ENCODE data around the gene MAD2L1BP.

DNA sequence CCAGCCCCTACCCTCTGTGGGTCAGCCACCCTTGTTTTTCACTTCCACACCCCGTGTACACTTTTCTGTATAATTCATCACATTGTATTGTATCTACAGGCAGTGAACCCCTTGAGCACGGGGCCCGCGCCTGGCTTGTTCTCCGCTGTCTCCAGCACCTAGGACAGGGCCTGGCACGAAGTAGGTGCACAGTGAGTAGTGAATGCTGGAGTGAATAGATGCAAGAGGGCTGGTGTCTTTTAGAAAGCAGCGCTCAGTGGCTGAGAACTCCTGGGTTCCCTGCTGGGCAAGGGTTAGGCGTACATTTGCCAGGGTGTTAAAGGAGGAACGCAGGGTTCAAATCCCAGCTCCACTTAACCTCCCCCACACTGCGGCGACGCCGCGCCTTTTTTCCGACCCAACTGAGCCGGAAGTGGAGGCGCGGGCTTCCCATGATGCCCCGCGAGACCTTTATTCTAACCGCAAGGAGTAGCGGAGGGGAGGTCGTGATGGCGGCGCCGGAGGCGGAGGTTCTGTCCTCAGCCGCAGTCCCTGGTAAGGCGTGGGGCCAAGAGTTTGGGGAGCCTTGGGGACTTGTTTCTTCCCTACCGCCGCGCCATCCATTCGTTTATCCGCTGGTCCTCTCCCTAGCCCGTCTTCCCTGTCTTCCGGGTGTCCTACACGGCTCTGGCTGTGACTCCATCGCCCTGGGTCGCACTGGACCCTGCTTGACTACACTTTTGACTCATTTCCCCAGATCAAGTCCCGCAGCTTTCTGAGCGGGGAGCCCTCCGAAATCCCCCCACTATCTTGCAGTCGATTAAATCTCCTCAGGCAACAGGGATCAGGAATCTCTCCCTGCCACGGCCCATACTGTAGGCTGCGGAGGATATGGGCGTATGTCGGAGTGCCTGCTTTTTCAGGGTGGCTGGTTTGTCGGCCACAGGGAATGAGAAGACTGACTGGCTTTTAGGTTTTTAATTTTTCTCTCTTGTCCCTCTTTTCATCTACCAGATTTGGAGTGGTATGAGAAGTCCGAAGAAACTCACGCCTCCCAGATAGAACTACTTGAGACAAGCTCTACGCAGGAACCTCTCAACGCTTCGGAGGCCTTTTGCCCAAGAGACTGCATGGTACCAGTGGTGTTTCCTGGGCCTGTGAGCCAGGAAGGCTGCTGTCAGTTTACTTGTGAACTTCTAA, at the start of gene MAD2L1BP:
Gene MAD2L1BP (plus strand): TSS at position 453 of the 1,179 bp plus-strand sequence.
- PRO-cap, 7 experiments = peak in 7 of 7 experiments; most common plus-strand start position 481 of the sequence (in 5); most common minus-strand start position 414 of the sequence (in 4)
- RAMPAGE, long total RNA, 2 experiments = start-site peak on the plus strand in 2 of 2 experiments, centred at positions 475 to 480 of the sequence, 114 to 120 reads per replicate

GRCh38 chr6:43667083-43668032, 20.2 kb downstream of the MRPS18A start:
- PRO-cap, 7 experiments = no peak in any of the 7 experiments
- RAMPAGE, long total RNA, 2 experiments = no peak in any of the 2 experiments

DNA sequence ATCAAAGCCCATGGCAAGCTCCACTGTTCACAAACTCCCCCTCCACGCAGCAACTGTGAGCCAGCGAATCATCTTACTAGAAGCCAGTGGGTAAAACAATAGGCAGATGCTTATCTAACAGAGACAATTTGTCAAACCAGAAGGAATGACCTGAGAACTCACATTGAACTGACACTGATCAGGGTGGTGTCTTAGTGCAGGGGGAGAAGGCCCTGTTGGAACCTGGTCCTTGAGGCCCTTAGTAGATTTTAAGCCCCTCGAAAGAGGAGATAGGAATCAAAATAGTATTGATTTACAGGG, 4.5 kb downstream of the MRPS18A start:
- PRO-cap, 7 experiments = no peak in any of the 7 experiments
- RAMPAGE, long total RNA, 2 experiments = no peak in any of the 2 experiments

GRCh38 chr6:43686605-43687419, 779 bp downstream of the MRPS18A start:
- PRO-cap, 7 experiments = no peak in any of the 7 experiments
- RAMPAGE, long total RNA, 2 experiments = no peak in any of the 2 experiments

GRCh38 chr6:43737546-43738315, 32.3 kb upstream of the VEGFA start:
- PRO-cap, 7 experiments = no peak in any of the 7 experiments
- RAMPAGE, long total RNA, 2 experiments = no peak in any of the 2 experiments

GRCh38 chr6:43766775-43767661, 3.0 kb upstream of the VEGFA start:
- PRO-cap, 7 experiments = no peak in any of the 7 experiments
- RAMPAGE, long total RNA, 2 experiments = no peak in any of the 2 experiments

GRCh38 chr6:43771406-43771524, 1.3 kb downstream of the VEGFA start:
- PRO-cap, 7 experiments = peak in 3 of 7 experiments; most common minus-strand start chr6:43771461 (in 3)
- RAMPAGE, long total RNA, 2 experiments = no peak in any of the 2 experiments

- PRO-cap, 7 experiments = peak in 7 of 7 experiments; most common plus-strand start chr6:43772006 (in 4); most common minus-strand start chr6:43771671 (in 6)
- RAMPAGE, long total RNA, 2 experiments = no peak in any of the 2 experiments
Observed at GRCh38 chr6:43771525-43772214, 1.7 kb downstream of the VEGFA start.

DNA sequence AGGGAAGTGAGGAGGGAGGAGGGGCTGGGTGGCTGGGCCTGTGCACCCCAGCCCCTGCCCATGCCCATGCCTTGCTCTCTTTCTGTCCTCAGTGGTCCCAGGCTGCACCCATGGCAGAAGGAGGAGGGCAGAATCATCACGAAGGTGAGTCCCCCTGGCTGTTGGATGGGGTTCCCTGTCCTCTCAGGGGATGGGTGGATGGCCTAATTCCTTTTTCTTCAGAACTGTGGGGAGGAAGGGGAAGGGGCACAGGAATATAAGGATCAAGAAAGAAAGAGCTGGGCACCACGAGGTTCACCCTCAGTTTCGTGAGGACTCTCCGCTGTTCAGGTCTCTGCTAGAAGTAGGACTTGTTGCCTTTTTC, 4.2 kb downstream of the VEGFA start:
- PRO-cap, 7 experiments = no peak in any of the 7 experiments
- RAMPAGE, long total RNA, 2 experiments = no peak in any of the 2 experiments

DNA sequence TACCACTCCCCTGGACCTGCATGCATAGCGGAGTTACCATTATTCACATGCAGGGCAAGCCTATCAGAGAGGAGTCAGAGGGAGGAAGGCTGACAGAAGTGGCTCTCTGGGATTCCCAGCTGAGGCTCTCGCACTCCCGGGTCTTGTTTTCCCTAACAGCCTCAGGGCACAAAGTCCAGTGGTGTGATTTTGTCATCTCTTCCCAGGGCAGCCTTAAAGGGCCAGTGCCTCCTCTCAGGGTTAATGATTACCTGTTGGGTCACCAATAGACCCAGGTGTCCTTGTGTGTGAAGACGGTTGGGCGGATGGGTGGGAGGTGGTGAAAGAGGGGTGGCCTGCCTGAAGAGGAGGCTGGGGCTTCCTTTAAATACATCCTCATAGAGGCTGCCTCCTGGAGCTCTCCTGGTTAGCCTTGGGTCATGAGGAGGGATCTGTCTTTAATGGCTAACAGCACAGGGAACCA, 36.4 kb downstream of the VEGFA start:
- PRO-cap, 7 experiments = no peak in any of the 7 experiments
- RAMPAGE, long total RNA, 2 experiments = no peak in any of the 2 experiments

GRCh38 chr6:43890822-43891664, 121.0 kb downstream of the VEGFA start:
- PRO-cap, 7 experiments = no peak in any of the 7 experiments
- RAMPAGE, long total RNA, 2 experiments = no peak in any of the 2 experiments

- PRO-cap, 7 experiments = no peak in any of the 7 experiments
- RAMPAGE, long total RNA, 2 experiments = no peak in any of the 2 experiments
Observed at GRCh38 chr6:43937405-43937929, 167.5 kb downstream of the VEGFA start.

DNA sequence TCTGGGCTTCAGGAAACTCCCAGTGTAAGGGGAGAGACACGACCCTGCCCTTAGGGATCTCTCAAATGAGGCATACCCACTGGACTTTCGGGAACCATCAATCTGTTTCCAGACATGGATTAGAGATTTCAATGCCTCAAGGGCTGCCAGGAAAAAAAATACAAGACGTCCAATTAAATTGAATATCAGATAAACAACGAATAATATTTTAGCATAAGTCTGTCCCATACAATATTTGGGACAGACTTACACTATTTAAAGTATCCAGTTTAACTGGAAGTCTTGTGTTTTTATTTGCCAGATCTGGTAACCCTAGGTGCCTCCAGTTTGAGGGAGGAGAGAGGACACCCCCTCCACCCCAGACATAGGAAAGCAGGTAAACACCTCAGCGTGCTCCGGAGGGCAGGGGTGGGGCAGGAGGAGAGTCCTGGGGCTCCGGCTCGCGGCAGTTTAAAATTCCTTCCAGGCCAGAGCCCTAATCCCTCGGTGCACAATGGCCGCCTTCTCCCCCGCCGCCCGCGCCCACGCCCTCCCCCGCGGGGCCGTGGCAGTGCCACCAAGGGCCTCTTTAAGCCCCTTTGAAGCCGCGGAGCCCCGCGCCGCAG, 125.4 kb downstream of the MRPL14 start:
- PRO-cap, 7 experiments = no peak in any of the 7 experiments
- RAMPAGE, long total RNA, 2 experiments = no peak in any of the 2 experiments

- PRO-cap, 7 experiments = no peak in any of the 7 experiments
- RAMPAGE, long total RNA, 2 experiments = no peak in any of the 2 experiments
Observed at GRCh38 chr6:44050656-44051475, 76.4 kb downstream of the MRPL14 start.

- PRO-cap, 7 experiments = no peak in any of the 7 experiments
- RAMPAGE, long total RNA, 2 experiments = start-site peak on the plus strand in 1 of 2 experiments, at chr6:44064819-44064830 at its widest, 6 reads per replicate
Observed at GRCh38 chr6:44064107-44065140, 62.8 kb downstream of the MRPL14 start.

- PRO-cap, 7 experiments = no peak in any of the 7 experiments
- RAMPAGE, long total RNA, 2 experiments = no peak in any of the 2 experiments
Observed at GRCh38 chr6:44102410-44102987, 24.8 kb downstream of the MRPL14 start.

DNA sequence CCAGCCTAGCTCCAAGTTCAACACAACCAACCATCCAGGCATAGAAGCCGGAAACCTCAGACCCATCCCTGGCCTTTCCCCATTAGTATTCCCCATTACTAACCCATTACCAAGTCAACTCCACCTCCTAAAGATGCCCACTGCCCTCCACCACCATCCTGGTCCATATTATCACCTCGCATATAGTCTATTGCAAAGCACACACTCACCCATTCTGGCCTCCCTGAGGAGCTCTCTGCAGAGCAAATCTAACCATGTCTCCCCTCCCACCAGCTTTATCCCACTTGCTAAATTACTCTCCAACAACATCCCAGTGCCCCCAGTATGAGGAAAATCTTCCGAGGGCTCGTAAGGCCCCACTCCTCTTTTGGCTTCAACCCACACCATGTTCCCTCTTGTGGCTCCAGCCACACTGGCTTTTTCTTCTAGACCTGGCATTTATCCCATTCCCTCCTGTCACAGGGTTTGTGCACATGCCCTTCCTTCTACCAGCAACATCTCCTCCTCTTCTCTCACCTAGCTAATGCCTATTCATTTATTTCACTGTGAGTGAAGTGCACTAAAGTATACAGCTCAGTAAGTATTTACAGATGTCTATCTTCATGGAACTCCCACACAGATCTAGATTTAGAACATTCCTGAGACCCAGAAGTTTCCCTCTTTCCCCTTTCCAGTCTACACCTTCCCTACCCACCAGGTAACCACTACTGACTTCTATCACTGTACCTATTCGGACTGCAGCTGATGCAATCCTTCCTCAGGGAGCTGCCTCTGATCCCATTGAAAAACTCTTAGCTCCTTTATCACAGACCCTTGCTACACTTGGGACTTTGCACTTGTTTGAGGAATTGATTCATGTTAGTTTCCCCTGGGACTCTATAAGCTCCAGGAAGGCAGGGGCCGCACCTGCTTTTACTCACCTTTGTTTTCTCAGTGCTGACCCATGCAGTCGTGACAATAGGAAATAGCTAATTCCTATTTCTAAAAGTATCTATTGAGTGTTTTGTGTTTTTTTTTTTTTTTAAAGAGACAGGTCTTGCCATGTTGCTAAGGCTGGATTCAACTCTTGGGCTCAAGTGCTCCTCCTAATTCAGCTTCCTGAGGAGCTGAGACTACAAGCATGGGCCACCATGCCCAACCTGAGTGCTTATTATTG, 15.6 kb downstream of the MRPL14 start:
- PRO-cap, 7 experiments = no peak in any of the 7 experiments
- RAMPAGE, long total RNA, 2 experiments = no peak in any of the 2 experiments

DNA sequence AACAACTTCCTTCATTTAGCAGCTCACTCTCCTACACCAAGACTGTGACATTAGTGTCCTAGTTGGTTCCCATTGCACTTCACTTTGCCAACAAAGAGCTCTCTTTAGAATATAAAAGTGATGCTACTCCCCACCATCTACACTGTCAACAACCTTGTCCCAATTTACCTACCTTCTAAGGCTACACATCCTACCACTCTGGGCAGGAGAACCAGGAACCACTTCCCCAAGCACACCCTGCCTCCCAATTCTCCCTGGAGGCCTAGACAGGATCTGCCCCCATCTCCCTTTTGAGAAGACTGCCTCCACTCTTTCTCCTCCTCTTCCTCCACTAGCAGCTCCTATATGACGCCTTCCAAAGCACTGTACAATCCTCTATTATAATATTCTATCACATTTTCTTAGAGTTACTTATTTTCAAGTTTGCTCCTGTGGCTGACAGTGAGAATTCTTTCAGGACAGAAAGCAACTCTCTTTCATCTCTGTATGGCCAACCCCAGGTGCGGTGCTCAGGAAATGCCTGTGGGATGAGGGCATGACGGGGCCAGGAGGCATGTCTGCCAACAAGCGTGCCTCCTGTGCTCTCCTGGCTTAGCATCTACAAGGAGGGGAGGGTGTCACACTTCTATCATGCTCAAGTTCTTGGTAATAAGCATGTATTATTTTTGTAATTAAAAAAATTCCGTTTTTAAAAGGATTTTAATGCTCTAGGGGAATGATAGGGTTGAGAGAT, 11.6 kb downstream of the MRPL14 start:
- PRO-cap, 7 experiments = no peak in any of the 7 experiments
- RAMPAGE, long total RNA, 2 experiments = no peak in any of the 2 experiments

- PRO-cap, 7 experiments = no peak in any of the 7 experiments
- RAMPAGE, long total RNA, 2 experiments = no peak in any of the 2 experiments
Observed at GRCh38 chr6:44119535-44120138, 7.6 kb downstream of the MRPL14 start.

DNA sequence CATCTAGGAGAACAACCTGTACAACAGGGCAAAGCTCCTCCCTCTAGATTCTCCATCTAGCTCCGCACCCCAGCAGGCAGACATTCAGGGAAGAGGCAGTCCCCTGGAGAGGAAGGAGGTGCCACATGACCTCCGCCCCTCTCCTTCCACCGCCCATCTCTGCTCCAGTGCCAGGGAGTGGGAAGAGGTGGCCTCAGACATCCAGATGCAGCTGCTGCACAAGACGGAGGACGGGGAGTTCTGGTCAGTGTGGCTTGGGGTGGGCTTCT, 17.7 kb downstream of the CAPN11 start:
- PRO-cap, 7 experiments = no peak in any of the 7 experiments
- RAMPAGE, long total RNA, 2 experiments = no peak in any of the 2 experiments